Hair follicle dermal papilla cell (primary cell): ENCODE data around the gene CEBPB.

DNA sequence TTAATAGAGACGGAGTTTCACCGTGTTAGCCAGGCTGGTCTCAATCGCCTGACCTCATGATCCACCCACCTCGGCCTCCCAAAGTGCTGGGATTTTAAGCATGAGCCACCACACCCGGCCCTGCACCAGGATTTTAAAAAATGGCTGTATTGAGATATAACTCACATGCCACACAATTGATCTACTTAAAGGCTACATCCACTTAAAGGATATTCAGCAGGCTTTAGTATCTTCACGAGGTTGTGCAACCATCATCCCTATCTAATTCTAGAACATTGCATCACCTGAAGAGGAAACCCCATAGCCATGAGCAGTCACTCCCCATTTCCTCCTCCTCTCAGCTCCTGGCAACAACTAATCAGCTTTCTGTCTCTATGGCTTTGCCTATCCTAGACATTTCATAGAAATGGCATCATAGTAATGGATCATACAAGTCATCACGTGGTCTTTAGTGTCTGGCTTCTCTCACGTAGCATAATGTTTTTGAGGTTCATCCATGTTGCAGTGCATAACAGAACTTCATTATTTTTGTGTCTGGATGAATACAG lies 20.4 kb downstream of the SNAI1 start:
- CAGE, long polyA plus RNA: no peak

GRCh38 chr20:50040986-50041507 lies 58.3 kb downstream of the SNAI1 start:
- CAGE, long polyA plus RNA: no peak

GRCh38 chr20:50111196-50111738 lies 1.7 kb downstream of the UBE2V1 start:
- CAGE, long polyA plus RNA: no peak

GRCh38 chr20:50146519-50147902 lies 6.5 kb downstream of the PEDS1 start:
- CAGE, long polyA plus RNA: no peak

- CAGE, long polyA plus RNA: no peak
Measured at GRCh38 chr20:50190374-50191185, at the start of gene CEBPB. Gene CEBPB (plus strand): TSS chr20:50190830.

DNA sequence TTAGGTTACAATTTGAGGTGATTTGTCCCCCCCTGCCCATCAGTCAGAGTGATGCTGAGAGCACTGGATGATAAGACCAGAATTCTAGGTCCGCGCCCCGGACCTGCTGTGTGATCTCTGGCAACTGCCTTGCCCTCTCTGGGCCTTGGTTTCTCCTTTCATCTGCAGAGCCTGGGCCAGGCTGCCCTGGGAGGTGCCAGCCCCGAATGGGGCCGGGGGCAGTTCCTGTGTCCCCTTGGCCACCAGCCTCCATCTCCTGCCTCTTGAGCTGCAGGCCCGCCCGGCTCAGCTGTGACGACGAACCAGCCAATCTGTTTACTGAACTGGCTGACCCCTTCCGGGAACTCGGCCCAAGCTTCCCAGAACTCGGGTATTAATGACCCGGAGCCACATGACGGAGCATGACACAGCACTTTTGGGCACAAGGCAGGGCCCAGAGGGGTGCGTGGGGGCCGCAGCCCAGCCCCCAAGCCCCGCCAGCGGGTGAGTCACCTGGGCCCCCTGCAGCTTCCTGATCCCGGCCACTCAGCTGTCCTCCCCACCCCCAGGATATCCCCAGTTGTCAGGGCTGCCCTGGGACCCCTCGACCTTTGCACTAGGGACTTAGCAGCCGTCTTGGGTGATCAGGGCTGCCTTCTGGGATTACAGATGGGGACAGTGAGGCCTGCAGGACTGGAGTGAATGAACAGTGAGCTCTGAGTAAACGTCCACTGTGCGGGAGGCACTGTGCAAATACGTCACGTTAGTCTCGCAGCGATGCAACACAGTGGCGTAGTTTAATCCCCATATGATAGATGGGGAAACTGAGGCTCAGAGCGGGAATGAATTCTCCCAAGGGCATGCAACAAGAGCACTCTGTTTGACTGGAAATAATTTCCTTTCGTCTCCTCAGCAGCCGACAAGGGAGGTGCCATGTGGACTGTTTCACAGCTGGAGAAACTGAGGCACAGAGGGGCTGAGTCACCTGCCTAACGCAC lies 102.0 kb downstream of the CEBPB start:
- CAGE, long polyA plus RNA: no peak

GRCh38 chr20:50296160-50296952 lies 105.7 kb downstream of the CEBPB start:
- CAGE, long polyA plus RNA: no peak

- CAGE, long polyA plus RNA: no peak
Measured at GRCh38 chr20:50297451-50298070, 106.9 kb downstream of the CEBPB start.

GRCh38 chr20:50331563-50332414 lies 141.2 kb downstream of the CEBPB start:
- CAGE, long polyA plus RNA: no peak

GRCh38 chr20:50392349-50392548 lies 117.9 kb upstream of the PTPN1 start:
- CAGE, long polyA plus RNA: no peak

GRCh38 chr20:50399110-50400064 lies 110.8 kb upstream of the PTPN1 start:
- CAGE, long polyA plus RNA: no peak

DNA sequence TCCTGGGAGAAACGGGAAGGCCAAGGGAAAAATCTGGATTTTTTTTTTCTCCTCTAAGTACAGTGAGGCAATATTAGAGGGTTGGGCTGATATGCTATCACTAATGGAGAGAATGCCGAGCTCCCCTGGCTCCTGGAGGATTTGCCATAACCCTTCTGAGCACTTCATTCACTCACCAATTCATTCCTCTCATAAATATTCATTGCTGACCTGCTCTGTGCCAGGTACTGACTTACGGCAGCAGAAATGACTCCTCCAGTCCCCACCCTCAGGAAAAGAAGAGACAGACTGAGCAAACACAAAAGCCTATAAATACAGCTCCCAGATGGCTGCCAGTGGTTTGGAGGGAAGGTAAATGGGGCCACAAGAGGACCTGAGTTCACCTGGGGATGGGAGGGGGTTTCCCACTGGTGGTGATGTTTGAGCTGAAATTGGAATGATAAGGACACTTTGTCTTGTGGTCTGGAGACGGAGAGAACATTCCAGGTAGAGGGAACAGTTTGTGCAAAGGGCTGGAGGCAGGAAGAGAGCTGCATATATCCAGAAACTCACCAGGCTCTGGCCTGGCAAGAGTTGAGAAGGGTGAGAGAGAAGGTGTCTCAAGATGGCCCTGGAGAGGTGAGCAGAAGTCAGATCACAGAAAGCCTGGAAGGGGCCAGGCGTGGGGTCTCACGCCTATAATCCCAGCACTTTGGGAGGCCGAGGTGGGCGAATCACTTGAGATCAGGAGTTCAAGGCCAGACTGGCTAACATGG lies 87.8 kb upstream of the PTPN1 start:
- CAGE, long polyA plus RNA: no peak

- CAGE, long polyA plus RNA: no peak
Measured at GRCh38 chr20:50450880-50452069, 58.9 kb upstream of the PTPN1 start.

GRCh38 chr20:50513383-50514152 lies 3.4 kb downstream of the PTPN1 start:
- CAGE, long polyA plus RNA: no peak

- CAGE, long polyA plus RNA: no peak
Measured at GRCh38 chr20:50523024-50523481, 12.9 kb downstream of the PTPN1 start.

GRCh38 chr20:50577700-50578578 lies 67.8 kb downstream of the PTPN1 start:
- CAGE, long polyA plus RNA: no peak

- CAGE, long polyA plus RNA: no peak
Measured at GRCh38 chr20:50693099-50693328, 1.7 kb upstream of the RIPOR3 start.

- CAGE, long polyA plus RNA: no peak
Measured at GRCh38 chr20:50744346-50744939, 13.1 kb downstream of the PARD6B start.

DNA sequence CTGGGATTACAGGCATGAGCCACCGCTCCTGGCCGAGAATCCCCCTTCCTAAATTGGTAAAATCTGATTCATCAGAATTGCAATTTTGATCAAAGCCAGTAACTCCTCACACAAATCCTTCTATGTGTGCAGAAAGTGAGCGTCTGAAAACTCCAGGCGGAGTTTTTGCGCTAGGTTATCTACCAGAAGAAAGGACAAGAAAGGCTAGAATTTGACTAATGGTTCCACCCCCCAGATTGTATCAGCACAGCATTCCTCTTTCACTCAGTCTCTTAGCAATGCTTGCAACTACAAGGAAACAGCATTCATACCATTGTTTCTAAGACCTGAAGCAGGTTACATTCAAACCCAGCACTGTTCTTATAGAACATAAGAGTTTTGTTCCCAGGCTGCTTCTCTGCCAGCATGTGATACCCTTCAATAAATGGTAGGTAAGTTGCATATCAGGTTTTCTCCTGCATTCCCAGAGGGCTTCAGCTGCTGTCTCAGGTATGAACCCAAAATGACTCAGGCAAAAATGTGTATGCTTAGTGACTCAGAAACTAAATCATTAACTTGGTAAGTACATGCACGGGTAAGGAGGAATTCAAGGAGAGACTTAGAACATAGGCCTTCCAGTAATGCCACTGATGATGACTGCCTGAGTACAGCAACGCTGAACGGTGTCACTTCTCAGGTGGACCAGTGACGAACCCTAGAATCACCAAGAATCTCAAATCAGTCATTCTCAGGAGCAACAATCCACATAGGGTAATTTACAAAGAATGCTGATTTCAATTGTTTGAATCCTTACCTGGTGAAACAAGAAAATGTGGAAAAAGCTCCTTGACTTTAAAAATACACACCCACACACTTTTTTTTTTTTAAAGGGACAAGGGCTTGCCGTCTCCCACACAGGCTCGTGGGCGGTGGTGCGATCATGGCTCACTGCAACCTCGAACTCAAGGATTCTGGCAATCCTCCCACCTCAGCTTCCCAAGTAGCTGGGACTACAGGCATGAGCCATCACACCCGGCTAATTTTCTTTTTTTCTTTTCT lies 30.3 kb downstream of the PARD6B start:
- CAGE, long polyA plus RNA: no peak

GRCh38 chr20:50817714-50818212 lies 22.9 kb downstream of the BCAS4 start:
- CAGE, long polyA plus RNA: no peak